ENCODE results near the genes PXN and PLA2G1B.

GRCh38 chr12:119423294-119423750 lies 88.8 kb downstream of the CCDC60 start:
- PRO-cap, result no peak
- CAGE, long polyA plus RNA, result no peak

GRCh38 chr12:119680790-119681449 lies 13.0 kb downstream of the PRKAB1 start:
- PRO-cap, result no peak
- CAGE, long polyA plus RNA, result no peak

DNA sequence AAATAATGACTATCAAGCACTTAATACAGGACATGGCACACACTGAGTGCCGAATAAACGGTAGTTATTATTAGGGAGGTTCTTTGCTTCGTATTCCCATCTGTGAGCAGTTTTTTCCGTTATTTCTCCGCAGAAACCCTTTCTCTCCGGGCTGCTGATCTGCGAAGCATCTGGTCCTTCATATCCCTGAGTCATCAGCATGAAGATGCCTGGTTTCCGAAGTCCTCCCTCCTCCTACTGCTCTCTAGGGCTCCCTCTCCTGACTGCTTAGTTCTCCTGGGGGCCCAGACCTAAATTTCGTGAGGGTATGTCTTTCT lies 737 bp upstream of the BICDL1 start:
- PRO-cap, result no peak
- CAGE, long polyA plus RNA, result no peak

DNA sequence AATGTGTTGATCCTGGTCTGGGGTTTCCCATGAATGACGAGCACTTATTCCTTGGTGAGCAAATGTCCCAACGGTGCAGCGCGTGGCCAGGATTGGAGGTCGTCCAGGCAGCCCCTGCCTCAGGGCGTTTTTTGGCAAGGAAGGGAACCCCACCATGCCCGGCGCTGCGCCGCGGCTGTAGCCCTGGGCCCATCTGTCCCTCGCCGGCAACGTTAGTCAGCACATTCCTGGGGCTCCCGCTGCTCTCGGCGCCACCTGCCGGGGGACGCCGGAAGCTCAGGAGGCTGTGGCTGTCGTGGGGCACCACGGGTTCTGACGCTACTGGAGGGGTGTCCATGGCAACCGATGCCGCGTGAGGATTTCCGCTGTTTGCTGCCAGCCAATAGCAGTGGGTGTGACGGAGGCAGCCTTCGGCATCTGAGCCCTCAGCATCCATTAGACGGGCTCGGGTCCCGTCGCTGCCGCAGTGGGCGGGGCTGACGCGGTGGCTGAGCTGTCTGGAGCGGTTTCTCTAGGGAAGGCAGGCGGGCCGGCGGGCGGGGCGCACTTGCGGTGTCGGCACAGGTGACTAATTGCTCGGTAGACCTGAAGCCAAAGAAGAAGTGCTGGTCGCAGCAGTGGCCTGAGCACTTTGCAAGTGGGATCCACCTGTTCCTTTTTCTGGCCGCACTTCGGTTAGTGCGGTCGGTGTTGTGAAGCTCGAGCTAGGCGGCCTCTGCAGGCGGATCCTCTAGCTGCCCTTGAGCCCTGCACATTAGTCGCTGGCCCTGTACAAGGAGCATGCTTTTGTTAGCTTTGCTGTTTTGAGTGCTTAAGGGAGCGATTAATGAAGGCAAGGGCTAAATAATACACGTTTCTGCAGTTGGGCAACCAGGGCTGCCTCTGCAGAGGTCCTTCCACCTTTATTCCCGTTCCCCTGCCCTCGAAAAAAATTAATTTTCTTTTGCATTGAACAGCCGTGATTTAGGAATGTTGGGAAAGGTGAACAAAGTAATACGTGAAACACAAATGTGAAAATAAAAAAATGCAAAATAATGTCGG lies 29.4 kb downstream of the RAB35 start:
- PRO-cap, result unidirectional peak, plus-strand start at position 466 of the sequence; unidirectional peak, plus-strand start at position 546 of the sequence
- CAGE, long polyA plus RNA, result no peak

GRCh38 chr12:120119325-120119818 lies 2.8 kb upstream of the RAB35 start:
- PRO-cap, result no peak
- CAGE, long polyA plus RNA, result no peak

DNA sequence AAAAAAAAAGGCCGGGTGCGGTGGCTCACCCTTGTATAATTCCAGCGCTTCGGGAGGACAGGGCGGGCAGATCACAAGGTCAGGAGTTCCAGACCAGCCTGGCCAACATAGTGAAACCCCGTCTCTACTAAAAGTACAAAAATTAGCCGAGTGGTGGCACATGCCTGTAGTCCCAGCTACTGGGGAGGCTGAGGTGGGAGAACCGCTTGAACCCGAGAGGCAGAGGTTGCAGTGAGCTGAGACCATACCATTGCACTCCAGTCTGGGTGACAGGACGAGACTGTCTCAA lies 1.1 kb upstream of the GCN1 start:
- PRO-cap, result no peak
- CAGE, long polyA plus RNA, result no peak

- PRO-cap, result no peak
- CAGE, long polyA plus RNA, result no peak
Measured at GRCh38 chr12:120222495-120222993, 21.6 kb upstream of the RPLP0 start.

DNA sequence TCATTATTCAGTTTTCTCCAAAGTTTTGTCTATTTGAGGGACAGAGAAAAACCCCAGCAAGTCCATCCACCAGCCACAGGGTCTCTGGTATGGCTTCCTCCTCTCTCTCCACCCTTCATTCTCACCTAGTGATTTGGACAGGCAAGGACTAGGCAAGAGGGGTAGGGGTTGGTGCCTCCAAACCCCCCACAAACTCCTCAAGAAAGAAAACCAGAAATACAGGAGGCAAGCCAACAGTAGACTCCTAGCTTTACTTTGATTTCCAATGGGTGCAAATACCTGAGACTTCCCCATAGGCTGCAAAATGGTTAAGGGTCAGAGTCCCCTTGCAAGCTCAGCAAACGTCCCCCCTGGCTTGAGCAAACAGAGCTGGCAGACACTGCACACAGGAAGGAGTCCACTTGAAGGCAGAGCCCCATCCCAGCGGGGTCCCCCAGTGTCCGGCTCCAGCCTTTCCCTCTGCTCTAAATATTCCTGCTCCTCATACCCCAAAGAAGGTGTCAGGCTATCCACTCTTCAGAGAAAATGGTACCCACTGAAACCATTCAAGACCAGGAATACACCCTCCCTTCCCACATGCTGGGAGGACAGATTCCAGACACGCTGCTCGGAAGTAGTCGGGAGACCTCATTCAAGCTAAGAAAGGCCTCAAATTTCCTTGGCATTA lies 26.8 kb upstream of the RPLP0 start:
- PRO-cap, result no peak
- CAGE, long polyA plus RNA, result no peak

GRCh38 chr12:120240307-120241110 lies 25.0 kb downstream of the PXN start:
- PRO-cap, result no peak
- CAGE, long polyA plus RNA, result no peak

DNA sequence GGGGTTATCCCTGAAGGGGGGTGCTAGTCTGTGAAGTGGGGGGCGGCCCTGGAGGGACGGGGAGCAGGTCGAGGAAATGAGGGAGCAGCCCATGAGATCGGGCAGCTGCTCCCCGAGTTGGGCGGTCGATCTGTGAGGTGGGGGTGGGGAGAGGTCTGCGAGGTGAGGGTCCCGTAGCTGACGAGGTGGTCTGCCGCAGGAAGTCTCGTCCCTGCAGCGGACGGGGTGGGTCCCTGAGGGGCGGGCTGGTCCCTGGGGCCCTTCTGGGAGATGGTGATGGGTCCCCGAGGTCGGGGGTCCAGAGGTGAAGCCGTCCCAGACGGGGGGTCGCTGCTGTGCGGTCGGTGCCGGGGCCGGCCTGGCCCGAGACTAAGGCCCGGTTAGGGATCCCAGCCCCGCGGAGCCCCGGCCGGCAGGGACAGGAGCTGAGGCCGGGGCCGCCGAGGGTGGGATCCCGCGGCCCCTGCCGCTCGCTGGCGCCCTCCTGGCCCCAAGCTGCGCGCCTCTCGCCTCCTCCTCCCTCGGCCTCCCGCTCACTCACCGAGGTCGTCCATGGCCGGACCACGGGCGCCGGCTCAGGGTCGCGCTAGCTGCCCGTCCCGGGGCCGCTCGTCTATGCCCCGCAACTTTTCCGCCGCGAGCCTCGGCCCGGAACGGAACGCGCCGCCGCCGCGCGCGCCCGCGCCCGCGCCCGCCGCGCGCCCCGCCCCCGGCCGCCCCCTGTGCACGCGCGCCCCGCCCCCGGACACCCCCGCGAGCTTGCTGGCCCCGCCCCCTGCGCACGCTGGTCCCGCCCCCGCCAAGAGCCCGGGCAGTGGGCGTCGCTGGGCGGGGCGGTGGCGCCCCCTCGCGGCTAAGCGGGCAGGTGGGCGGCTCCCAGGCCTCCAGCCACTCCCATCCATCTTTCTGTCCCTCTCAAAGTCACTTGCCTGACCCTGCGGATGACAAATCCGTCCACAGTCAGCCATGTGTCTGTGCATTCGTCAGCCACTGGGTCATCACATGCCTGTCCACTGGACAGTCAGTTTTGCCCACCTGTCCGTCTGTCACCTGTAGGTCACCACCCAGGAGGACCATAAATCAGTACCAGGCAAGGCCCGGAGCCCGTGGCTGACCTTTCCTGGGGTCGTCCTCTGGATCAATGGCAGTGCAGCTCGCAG lies at the start of gene PXN:
Gene PXN, minus strand, starts transcription at position 655 of the 1,160 bp plus-strand sequence.
- PRO-cap, result unidirectional peak, minus-strand start at position 655 of the sequence
- CAGE, long polyA plus RNA, result no peak

DNA sequence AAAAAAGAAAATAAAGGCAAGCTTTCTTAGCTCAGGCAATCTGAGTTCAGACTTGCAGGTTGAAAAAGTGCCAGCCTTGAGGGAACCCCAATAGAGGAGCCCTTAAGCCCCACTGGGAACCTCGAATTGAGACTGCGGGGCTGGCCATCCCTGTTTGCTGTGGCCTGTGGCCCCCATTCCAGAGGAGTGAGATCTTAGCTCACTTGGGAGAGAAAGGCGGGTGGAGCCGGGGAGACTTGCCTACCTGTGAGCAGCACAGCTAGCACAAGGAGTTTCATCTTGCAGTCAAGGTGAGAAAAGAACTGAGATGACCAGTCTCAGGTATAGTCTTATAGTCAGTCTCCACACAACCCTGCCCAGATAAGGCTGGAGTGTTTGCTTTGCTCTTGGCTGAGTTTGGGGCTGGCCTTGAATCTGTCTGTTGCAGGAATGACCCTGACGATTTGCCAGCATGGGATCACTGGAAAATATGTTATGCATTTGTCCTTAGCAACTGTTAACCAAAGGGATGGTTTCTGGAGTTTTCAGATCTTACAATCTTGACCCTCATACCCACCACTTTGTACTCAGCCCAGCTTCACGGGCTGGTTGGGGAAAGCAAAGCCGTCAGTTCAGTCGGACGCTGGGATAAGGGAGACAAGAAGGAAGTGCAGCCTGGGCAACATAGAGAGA lies at the start of gene PLA2G1B:
Gene PLA2G1B, minus strand, starts transcription at position 304 of the 672 bp plus-strand sequence.
- PRO-cap, result no peak
- CAGE, long polyA plus RNA, result no peak

- PRO-cap, result no peak
- CAGE, long polyA plus RNA, result no peak
Measured at GRCh38 chr12:120388903-120389735, 20.2 kb upstream of the MSI1 start.

- PRO-cap, result no peak
- CAGE, long polyA plus RNA, result no peak
Measured at GRCh38 chr12:120444227-120445139, 1.7 kb downstream of the TRIAP1 start.

DNA sequence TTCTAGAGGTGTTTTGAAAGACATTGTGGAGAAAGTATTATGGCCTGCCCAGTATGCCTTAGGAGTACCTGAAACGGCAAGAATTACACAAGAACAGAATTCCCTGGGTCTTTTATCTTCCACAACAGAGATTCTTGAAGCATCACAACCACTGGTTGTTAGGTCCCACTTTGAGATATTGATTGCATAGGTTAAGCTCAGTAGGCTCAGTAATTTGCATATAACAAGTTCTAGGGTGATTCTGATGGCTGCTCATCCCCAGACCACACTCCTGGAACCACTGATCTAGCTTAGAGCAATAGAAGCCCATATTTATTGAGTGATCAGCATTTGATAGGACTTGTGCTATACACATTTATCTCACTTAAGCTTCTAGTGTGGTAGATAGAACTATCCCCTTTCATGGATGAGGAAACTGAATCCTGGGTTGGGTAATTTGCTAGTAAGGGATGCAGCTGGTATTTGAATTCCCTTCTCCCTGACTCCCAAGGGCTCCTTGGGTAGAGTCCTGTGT lies 19.9 kb downstream of the POP5 start:
- PRO-cap, result unidirectional peak, plus-strand start at position 226 of the sequence
- CAGE, long polyA plus RNA, result no peak

DNA sequence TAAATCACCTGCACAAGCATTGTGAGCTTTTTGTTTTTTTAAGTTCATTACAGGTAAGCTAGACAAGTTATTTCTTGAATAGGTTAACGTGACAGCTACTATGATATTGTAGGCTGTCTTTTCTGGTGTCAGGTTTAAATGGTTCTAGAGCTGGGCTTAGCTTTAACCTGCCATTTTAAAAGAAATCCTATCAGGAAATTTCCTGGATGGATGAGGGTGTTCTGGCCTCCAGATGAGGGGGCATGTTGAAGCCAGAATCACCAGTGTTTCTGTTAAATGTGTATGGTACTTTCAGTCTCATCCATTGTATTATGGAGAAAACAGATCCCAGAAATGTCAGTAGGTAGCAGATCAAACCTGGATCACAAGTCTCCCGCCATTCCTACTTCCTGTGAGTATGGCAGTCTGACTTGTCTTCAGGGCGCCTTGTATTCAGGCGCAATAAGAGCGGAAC lies 3.6 kb downstream of the POP5 start:
- PRO-cap, result no peak
- CAGE, long polyA plus RNA, result no peak

- PRO-cap, result no peak
- CAGE, long polyA plus RNA, result no peak
Measured at GRCh38 chr12:120648853-120649745, 8.7 kb downstream of the CABP1 start.

DNA sequence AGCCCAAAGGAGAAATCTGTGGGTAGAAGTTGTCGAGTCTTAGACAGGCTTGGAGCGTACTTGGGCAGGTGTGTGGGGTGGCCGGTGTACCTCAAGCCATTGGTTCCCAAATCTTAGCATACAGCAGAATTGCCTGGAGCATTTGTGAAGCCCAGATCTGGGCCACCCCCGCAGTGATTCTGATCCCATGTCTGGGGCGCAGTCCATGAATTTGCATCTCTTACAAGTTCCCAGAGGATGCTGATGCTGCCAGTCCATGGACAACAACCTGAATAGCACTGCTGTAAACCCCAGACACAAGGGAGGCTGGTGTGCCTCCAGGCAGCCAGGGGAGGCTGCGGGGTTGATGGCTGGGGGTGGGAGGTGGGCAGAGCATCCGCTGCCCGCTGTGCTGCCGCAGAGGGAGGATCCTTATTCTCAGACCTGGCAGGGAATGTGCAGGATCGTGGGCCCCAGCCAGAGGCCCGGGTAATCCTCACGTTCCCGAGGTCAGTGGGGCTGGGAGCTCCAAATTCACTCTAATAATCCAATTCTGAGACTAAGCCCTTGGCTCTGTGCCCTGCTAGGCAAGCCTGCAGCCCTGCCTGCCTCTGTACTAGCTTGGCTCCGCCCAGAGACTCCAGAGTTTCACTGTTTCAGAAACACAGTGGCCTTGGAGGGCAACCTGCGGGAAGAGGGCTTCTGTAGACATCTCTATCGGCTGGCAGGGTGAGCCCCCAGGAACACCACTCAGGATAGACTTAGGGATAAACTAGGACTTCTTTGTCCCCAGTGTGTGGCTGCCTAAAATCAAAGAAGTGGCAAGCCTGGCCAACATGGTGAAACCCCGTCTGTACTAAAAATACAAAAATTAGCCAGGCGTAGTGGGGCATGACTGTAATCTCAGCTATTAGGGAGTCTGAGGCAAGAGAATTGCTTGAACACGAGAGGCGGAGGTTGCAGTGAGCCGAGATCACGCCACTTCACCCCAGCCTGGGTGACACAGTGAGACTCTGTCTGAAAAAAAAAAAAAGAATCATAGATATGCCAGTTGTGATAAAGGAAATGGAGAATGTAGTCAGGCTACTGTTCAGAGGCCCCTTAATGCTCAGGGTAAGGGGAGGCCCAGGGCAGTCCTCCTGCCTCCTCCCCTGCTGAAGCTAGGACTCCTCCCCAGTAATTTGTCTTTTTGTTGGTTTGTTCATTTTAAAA lies 17.8 kb upstream of the MLEC start:
- PRO-cap, result unidirectional peak, plus-strand start at position 919 of the sequence
- CAGE, long polyA plus RNA, result no peak

GRCh38 chr12:120688655-120689313 lies 1.8 kb downstream of the MLEC start:
- PRO-cap, result no peak
- CAGE, long polyA plus RNA, result no peak

- PRO-cap, result no peak
- CAGE, long polyA plus RNA, result no peak
Measured at GRCh38 chr12:120690714-120691470, 3.9 kb downstream of the MLEC start.

DNA sequence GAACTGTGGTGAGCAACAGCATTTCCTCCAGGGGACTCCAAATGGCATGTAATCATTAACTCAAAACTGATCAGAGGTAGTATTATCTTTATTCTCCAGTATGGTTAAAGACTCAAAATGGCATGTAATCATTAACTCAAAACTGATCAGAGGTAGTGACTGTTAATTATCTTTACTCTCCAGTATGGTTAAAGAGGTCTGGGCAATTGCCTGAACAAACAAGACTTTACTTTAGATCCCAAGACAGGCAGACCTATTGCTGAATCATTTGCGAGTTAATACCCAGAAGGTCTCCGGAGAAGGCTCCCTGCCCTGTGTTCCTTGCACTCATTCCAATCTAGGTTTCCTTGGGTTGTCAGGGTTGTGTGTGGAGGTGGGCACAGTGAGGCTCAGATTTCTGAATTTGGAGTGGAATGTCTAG lies 6.5 kb upstream of the ACADS start:
- PRO-cap, result no peak
- CAGE, long polyA plus RNA, result no peak

All from B cell (primary cell).